SK-MEL-5 (cell line): ENCODE measurements around a stretch of chr3.

GRCh38 chr3:172073131-172073751 is 33.9 kb downstream of the FNDC3B start:
RAMPAGE:
- cytosol, long total RNA = no peak
- long total RNA = no peak
- nucleus, long total RNA = no peak

RAMPAGE:
- cytosol, long total RNA = no peak
- long total RNA = no peak
- nucleus, long total RNA = no peak
Measured at GRCh38 chr3:172089341-172090039, 50.1 kb downstream of the FNDC3B start.

DNA sequence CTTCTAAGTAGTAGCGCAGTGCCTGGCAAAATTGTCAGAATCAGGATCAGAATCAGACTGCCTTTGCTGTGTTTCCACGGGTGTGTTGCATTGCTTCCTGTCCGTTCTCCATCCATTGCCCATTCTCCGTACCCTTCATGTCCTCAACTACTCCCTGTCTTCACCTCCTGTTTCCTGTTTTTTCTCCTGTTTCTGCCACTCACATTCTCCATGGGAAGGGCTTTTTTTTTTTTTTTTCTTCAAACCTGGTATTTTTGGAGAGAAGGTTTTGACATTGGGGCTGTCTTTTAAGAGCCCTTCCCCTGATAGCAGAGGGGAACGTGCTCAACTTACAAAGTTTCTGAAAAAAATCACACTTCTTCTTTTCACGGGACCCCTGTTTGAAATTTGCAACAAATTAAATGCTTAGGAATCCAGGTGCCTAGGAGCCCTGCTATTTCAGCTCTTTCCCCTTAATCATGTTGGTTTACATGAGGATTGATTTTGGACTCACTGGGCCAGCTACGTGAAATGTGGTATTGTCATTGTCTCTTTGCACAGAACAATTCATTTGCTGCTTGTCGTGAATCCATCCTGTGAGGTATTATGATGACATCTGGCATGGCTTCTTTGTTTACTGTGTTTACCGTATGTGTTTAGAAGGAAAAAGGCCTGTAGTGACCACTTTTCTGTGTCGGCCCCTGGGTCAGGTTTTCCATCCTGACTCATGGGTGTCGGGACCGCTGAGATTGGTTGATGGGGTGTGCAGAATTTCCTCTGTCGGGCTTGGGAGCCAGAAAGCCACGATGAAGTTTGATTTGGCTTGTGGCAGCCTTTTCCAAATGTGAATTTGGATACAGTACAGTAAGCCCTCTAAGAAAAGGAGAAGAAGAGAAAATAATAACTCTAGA is 113.2 kb downstream of the FNDC3B start:
RAMPAGE:
- cytosol, long total RNA = no peak
- long total RNA = no peak
- nucleus, long total RNA = no peak

RAMPAGE:
- cytosol, long total RNA = no peak
- long total RNA = no peak
- nucleus, long total RNA = no peak
Measured at GRCh38 chr3:172176195-172176917, 137.0 kb downstream of the FNDC3B start.

DNA sequence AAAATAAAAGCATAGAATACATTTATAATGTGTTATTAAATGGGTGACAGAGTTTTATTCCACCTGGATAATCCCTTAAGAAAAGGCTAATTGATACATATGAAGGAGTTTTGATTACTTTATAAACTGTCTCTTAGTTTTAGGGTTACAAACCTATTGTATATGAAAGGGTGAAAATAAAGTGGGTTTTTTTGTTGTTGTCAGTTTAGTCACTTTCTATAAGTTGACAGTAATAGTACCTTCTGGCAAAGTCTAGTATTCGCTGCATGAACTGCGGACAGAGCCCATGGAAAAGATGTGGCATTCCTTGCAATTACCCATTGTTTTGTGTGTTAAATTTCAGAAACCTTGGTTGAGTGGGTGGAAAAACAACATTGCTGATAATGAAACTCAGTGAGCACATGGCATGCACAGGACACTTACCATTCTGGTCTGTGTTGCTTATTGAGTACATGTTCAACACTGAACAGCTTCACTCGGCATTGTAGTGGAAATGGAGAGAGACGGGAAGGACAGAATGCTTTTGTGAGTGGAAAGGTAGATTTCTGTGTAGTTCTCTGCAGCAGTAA is 165.2 kb downstream of the FNDC3B start:
RAMPAGE:
- cytosol, long total RNA = no peak
- long total RNA = no peak
- nucleus, long total RNA = no peak

RAMPAGE:
- cytosol, long total RNA = no peak
- long total RNA = no peak
- nucleus, long total RNA = no peak
Measured at GRCh38 chr3:172323799-172324903, 124.1 kb downstream of the GHSR start.

RAMPAGE:
- cytosol, long total RNA = no peak
- long total RNA = no peak
- nucleus, long total RNA = no peak
Measured at GRCh38 chr3:172343865-172344231, 104.4 kb downstream of the GHSR start.

DNA sequence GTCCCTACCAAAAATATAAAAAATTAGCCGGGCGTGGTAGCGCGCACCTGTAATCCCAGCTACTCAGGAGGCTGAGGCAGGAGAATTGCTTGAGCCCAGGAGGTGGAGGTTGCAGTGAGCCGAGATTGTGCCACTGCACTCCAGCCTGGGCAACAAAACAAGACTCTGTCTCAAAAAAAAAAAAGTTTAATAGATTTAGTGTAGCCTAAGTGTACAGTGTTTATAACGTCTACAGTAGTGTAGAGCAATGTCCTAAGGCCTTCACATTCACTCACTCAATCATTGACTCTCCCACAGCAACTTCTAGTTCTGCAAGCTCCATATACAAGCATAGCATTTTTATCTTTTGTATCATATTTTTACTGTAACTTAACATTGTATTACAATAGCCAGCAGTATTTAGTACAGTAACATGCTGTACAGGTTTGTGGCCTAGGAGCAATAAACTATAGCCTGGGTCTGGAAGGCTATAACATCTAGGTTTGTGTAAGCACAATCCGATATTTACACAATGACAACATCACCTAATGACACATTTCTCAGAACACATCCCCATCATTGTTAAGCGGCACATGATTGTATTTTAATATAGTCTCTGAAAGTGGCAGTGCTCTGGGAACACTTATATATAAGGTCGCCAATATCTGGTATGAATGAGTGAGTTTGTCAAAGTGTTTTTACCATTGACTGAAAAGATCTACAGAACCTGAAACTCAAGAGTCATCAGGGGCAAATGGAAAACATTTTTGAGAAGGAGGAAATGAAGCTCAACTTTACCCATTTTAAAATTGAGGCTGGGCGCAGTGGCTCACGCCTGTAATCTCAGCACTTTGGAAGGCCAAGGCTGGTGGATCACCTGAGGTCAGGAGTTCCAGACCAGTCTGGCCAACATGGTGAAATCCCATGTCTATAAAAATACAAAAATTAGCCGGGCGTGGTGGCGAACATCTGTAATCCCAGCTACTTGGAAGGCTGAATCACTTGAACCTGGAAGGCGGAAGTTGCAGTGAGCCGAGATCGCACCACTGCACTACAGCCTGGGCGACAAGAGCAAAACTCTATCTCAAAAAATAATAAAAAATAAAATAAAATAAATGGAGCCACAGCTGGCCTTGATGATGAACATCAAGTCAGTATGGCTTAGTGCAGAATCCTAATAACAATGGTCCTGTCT is 38.7 kb upstream of the TNFSF10 start:
RAMPAGE:
- cytosol, long total RNA = no peak
- long total RNA = no peak
- nucleus, long total RNA = no peak

DNA sequence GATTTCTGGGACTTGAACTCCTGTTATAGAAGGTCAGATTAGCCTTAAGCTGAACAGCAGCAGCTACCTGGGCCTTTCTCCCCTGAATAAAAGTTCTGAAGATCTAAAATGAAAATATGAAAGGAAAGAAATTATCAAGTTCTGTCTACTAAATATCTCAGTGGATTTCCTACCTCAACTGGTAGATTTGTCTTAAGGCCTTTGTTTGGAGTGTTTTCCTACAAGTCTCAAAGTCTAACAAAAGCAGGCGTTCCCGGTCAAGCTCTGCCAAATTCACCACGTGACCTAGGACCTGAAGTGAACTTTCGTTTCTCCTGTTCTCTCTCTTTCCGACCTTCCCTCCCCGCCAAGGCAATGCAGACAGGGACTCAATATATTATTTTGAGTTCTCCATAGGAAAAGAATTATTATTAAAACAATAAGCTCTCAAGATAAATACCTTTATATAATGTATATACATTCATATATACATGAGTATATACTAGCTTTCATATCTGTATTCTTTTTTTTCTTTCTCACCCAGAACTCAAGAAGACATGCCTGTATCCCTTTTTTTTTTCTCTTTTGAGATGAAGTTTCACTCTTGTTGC is 71.3 kb upstream of the TNFSF10 start:
RAMPAGE:
- cytosol, long total RNA = no peak
- long total RNA = no peak
- nucleus, long total RNA = no peak

RAMPAGE:
- cytosol, long total RNA = no peak
- long total RNA = no peak
- nucleus, long total RNA = no peak
Measured at GRCh38 chr3:172666672-172667085, 44.2 kb downstream of the NCEH1 start.

DNA sequence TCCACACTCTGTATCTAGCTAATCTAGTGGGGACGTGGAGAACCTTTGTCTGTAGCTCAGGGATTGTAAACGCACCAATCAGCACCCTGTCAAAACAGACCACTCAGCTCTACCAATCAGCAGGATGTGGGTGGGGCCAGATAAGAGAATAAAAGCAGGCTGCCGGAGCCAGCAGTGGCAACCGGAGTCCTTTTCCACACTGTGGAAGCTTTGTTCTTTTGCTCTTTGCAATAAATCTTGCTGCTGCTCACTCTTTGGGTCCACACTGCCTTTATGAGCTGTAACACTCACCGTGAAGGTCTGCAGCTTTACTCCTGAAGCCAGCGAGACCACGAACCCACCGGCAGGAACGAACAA is 116.8 kb downstream of the ECT2 start:
RAMPAGE:
- cytosol, long total RNA = no peak
- long total RNA = no peak
- nucleus, long total RNA = no peak

DNA sequence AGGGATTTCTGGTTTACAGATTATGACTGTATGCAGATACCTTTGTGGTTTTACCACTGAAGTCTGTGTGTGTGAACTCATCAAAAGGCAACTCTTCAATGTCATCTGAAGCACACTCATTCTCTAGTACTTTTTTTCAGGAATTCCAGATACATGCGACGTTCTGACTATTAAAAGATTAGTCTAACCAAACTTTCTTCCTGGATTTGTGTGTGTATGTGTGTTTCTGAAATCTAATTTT is 188.6 kb downstream of the NLGN1 start:
RAMPAGE:
- cytosol, long total RNA = no peak
- long total RNA = no peak
- nucleus, long total RNA = no peak

RAMPAGE:
- cytosol, long total RNA = no peak
- long total RNA = no peak
- nucleus, long total RNA = no peak
Measured at GRCh38 chr3:173622961-173623363, 225.4 kb downstream of the NLGN1 start.

DNA sequence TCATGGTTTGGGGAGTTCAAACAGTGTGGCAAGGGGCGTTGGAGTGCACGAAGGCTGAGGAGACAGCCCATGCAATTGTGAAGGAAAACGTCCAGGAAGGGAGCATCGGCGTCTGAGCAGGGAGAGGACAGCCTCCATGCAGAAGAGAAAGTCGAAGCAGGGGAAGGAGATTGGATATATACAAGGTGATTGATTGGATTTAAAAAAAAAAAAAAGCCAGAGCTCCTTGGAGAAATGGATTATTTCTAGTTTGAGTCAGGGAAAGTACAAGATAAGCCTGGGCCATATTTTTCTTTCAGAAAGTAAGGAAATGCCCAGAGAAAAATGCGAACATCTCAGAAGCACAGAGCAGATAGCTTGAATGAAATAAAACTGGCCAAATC is 836.8 kb downstream of the TBL1XR1 start:
RAMPAGE:
- cytosol, long total RNA = no peak
- long total RNA = no peak
- nucleus, long total RNA = no peak

DNA sequence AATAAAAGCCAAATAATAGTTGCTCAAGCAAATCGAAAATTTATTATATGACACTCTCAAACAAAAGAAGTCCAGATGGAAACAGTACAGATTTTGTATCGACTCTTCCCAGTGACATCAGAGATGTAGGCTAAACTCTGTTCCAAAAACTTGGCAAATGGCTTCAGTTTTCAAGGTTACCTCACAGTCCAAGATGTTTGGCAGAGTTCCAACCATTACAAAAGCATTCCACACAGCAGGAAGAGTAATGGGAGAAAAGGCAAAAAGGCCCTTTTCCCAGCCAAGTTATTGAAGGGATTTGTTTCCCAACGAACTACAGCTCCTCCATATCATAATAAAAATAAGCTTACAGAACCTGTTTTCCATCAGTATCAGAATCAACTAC is 290.9 kb downstream of the TBL1XR1 start:
RAMPAGE:
- cytosol, long total RNA = no peak
- long total RNA = no peak
- nucleus, long total RNA = no peak

GRCh38 chr3:177015156-177016122 is 181.8 kb downstream of the TBL1XR1 start:
RAMPAGE:
- cytosol, long total RNA = no peak
- long total RNA = no peak
- nucleus, long total RNA = no peak

DNA sequence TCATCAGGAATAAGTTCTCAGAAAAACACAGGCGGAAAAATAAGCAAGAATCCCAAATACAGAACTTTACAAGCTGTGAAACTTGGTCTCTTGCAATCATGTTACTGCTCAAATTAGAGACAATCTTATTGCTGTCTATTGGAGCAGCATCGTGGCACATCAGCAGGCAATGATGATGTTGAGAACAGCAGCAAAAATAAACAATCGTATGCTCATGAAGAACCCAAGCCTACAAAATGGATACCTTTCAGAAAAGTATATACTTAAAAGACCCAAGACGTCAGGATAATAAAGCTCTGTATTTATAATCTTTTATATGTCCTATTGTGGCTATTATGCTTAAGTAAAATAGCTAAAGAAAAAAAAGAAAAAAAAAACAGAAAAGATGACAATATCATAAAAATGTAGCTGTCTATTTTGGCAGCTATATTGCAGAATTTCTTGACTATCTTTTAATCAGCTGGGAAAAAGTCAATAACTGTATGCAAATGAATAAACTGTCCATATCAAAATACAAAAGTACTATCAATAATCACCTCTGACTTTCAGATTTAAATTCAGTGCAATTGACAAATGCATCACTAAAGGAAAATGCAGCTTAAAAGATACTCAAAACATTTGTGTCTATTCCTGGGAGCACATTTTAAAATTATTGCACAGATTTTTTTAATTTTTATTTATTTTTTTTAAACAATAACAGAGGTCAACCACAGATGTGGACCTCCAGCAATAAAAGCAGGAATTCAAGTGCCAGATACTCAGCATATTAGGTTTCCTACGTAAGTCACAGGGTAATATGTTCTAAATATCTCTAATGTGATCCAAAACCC is 174.4 kb downstream of the TBL1XR1 start:
RAMPAGE:
- cytosol, long total RNA = no peak
- long total RNA = no peak
- nucleus, long total RNA = no peak

DNA sequence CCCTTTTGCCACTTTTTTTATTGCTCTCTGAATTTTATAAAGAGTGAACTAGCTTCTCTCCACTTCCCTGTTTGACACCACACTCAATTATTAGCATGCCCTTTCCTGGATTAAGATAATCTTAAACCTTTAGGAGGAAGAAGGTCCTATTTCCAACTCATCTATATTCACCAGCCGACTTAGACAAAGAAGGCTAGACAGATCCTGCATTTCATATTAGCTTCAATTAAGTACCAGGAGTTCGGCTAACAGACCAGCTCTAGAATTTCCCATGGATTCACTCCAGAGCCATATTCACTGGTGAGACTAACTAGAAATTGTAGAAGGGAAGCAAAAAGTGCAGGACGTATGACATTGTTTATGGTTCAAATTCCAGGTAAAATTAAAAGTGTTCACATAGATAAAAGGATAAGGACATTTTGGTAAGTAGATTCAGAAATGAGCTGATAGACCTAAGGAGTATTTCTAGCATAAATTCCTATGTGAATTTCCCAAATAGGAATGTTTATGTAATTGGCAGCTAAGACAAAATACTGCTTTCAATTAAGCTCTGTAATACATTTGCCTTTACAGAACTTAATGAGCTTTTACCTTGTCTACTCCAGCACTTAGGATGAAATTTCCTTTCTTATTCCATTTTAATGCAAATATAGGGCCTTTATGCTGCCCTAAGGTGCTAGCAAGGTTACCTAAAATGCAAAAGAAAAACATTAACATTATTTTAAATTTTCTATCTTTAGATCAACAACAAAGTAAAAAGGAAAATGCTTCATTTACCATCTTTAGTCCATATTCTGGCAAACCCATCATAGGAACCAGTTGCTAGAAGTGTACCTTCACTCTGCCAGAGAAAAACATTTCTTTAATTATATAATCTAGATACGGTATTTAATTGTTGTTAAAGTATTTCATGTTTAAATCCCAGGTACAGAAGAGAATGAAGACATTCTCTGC is 150.3 kb downstream of the TBL1XR1 start:
RAMPAGE:
- cytosol, long total RNA = no peak
- long total RNA = no peak
- nucleus, long total RNA = no peak

DNA sequence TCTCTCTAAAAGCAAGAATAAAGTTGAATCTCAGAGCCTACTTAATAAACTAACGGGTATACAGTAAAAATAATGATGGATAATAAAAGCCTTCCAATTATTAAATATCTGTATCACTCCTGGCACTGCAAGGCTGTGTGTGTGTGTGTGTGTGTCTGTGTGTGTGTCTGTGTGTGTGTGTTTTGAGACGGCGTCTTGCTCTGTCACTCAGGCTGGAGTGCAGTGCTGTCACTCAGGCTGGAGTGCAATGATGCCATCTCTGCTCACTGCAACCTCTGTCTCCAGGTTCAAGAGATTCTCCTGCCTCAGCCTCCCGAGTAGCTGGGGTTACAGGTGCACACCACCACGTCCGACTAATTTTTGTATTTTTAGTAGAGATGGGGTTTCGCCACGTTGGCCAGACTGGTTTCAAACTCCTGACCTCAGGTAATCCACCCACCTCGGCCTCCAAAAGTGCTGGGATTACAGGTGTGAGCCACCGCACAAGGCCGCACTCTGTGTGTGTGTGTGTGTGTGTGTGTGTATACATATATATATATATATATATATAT is 62.4 kb downstream of the TBL1XR1 start:
RAMPAGE:
- cytosol, long total RNA = no peak
- long total RNA = no peak
- nucleus, long total RNA = no peak

GRCh38 chr3:177211555-177212544 is 14.6 kb upstream of the TBL1XR1 start:
RAMPAGE:
- cytosol, long total RNA = no peak
- long total RNA = no peak
- nucleus, long total RNA = no peak